Measurements from ENCODE around the gene ZNF106.

DNA sequence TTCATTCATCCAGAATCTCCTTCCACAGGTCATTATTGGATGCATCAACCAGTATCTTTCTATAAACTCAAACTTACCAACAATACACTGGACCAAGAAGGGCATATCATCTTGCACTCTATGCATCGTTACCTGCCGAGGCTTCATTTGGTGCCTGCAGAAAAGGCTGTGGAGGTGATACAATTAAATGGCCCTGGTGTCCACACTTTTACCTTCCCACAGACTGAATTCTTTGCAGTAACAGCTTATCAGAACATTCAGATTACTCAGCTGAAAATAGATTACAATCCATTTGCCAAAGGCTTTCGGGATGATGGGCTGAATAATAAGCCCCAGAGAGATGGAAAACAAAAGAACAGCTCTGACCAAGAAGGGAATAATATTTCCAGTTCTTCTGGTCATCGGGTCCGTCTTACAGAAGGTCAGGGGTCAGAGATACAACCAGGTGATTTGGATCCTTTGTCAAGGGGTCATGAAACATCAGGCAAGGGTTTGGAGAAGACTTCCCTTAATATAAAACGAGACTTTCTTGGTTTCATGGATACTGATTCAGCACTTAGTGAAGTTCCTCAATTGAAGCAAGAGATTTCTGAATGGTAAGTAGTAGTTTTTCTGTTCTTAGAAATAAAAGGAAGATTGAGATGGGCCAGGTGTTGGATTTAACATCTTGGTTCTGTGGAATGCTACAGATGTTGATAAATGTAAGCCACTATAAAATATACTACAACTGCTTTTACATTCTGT lies 104.7 kb upstream of the MAPKBP1 start:
- PRO-cap = no peak

DNA sequence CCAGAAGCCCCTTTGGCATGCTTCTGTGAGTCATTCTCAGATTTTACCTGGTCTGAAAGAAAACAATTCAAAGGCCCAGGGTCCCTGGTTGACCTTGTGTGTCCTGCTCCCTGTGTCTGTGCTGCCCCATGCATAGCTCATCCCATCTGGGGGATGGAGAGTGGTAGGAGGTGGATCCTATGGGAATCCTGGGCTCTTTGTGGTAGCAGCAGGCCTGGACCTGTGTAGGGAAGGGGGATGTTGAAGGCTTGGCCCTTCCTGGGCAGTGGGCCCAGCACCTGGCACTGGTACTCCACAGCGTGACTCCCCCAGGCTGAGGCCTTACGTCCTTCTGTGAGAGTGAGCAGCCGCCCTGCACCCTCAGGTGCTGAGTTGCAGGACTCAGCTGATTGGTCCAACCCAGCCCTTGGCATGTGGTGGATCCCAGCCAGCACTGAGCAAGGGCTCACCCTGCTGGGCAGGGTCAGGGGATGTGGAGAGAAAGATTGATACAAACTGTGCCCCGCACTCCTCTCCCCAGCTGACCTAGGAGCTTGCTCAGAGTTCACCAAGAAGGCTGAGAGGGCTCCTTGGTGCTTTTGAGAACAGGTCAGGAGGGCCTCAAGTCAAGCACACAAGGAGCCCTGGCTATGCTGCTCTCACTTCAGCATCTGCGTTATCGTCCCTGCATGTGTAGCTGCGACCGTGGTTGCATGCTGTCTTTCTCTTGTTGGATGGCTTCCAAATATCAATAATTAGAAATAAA lies 21.4 kb upstream of the JMJD7 start:
- PRO-cap = no peak

DNA sequence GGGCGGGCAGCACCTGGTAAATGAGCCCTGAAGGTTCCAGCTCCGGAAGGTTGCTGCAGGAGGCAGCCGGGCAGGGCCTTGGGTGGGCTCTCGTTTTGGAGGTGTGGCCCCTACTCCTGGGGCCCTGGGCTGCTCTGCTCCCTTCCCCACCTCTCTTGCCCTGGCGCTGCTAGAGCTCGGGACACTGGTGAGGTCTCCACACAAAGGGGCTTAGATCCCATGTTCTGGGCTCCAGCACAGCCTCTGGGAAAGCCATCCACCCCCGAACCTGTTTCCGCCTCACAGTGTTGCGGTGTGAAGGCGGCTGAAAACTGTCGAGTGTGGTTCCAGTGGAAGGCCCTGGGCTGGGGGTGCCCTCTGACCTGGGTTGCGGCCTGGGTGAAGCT lies 27.3 kb downstream of the SPTBN5 start:
- PRO-cap = no peak

DNA sequence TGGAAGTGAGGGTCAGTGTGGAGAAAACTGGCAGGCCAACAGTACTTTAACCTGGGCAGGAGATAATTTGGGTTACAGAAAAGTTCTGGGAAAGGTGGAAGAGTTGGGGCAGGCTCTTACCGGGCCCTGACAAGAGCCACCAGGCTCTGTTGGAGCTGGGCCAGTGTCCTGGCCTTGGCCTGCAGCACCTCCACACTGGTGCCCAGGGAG lies 11.1 kb downstream of the SPTBN5 start:
- PRO-cap = no peak

GRCh38 chr15:41914259-41914938 lies 20.5 kb upstream of the SPTBN5 start:
- PRO-cap = no peak

DNA sequence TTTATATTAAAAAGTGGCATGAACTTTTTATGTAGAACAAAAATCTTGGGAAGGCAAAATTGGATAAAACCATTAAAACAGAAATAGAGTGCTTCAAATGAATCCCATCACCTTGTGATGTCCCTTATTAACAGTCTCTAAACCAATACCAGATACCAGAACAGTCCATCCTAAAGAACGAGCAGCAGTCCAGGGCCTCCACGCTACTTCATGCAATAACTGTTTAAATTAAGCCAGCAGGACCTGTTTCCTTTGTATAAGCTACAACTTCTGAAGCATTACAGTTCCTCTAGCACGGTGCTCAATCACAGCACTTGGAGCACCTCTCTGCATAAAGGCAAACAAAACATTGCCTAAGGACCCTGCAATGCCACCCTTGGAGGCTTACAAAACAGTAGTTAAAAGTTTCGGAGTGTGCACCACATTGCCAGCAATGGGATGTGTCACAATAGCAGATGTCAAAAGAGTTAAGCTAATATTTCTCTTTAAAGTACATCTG lies 2.5 kb upstream of the VPS39 start:
- PRO-cap = no peak

DNA sequence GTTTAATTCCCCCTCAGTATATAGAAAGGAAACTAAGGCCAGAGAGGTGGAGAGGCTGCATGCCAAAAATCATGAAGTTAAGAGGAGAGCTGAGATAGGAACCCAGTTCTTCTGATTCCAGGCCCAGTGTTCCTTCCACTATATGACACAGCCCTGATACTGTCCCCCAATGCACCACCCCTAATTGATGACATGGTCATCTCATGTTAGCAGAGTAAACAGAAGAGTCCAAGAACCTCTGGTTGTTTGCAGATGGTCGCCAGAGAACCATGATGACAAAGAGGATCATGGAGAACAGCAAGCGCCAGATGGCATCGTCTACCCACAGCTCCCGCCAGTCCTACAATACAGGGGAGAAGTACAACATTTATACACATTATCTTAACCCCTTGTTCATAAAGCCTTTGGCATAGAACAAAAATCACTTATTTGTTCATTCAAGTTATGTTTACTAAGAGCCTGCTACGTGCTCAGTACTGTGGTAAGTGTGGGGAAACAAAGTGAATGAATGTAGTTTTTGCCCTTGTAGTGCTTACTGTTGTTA lies 18.5 kb upstream of the VPS39 start:
- PRO-cap = no peak

- PRO-cap = no peak
These were observed 20.3 kb upstream of the GANC start for GRCh38 chr15:42252500-42253244.

- PRO-cap = unidirectional peak, plus-strand start at chr15:42490557; bidirectional peak, plus-strand start at chr15:42490811, minus-strand start at chr15:42490827; bidirectional peak, plus-strand start at chr15:42491252, minus-strand start at chr15:42491123
These were observed at the start of gene ZNF106 for GRCh38 chr15:42490190-42491372. TSS of gene ZNF106 (minus strand) at chr15:42491141.

DNA sequence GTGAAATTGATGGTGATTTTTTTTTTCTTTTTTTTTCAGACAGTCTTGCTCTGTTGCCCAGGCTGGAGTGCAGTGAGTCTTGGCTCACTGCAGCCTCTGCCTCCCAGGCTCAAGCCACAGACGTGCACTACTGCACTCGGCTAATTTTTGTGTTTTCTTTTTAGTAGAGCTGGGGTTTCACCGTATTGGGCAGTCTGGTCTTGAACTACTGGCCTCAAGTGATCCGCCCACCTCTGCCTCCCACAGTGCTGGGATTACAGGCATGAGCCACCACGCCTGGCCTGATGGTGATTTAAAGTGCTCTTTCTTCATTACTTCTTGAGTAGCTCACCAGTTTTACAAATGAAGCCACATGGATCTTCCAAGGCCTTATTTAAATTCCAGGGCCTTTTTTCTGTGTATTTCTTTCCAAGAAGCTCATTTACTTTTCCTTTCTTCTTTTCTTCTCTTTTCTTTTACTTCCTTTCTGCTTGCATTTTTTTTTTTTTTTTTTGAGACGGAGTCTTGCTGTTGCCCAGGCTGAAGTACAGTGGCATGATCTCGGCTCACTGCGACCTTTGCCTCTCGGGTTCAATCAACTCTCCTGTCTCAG lies 9.7 kb downstream of the SNAP23 start:
- PRO-cap = no peak

DNA sequence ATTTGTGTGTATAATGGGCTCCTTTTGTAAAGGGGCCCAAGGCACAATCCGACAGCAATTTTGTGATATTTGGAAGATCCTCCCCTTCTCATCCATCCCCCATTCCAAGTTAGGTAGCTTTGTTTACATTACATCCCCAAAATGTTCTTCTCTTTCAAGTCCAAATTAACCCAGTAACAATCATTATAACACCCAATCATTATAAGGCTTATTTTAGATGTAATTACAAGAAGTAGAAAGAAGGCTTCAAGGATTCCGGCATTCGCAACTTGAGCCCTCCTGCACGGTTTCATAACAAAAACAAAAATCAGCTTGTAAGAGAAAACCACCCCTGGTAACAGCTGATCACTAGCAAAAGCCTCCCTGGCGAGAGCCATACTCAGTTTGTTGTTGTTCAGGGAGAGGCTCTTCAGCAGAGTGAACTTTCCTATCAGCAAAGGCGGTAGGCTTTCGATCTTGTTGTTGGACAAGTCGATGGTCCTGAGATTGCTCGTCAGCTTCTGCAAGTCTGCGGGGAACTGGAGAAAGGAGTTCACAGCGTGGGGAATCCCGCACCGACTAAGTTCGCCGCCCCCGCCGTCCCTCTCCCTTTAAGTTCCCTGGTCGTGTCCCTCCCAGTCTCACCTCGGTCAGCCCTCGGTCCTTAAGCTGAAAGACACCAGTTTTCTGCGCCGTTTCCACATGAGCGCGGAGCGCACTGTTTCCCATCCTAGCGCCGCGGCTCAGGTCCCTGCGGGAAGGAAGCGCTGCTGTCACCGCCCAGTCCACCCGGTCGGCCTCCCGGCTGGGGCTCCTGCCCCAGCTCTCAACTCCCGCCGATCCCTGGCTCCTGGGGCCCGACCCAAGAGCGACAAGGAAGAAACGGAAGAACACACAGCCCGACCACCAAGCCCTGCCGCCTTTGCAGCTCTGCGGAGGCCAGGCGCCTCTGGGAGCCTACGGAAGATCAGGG lies 590 bp downstream of the LRRC57 start:
- PRO-cap = bidirectional peak, plus-strand start at position 387 of the sequence, minus-strand start at position 414 of the sequence; bidirectional peak, plus-strand start at position 661 of the sequence, minus-strand start at position 724 of the sequence

- PRO-cap = bidirectional peak, plus-strand start at chr15:42581644, minus-strand start at chr15:42581608
These were observed 6.0 kb downstream of the STARD9 start for GRCh38 chr15:42581209-42581966.

GRCh38 chr15:42583967-42584567 lies 8.7 kb downstream of the STARD9 start:
- PRO-cap = no peak

DNA sequence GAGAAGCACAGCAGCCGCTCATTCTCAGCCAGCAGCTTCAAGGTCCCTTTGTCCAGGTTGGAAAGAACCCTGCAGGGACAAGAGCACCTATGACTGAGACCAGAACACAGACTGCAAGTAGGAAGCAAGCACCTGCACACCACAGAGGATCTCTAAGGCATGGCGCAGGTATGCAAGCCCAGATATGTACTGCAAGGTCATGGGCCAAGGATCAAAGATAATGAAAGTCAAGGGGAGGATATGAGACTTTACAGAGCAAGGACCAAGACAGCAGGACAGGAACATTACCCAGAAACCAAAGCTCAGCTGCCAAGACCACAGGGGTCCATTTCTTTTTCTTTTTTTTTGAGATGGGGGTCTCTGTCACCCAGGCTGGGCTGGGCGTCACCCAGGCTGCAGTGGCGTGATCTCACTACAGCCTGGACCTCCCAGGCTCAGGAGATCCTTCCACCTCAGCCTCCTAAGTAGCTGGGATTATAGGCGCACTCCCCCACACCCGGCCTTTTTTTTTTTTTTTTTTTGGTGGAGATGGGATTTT lies 2.6 kb downstream of the CDAN1 start:
- PRO-cap = no peak

DNA sequence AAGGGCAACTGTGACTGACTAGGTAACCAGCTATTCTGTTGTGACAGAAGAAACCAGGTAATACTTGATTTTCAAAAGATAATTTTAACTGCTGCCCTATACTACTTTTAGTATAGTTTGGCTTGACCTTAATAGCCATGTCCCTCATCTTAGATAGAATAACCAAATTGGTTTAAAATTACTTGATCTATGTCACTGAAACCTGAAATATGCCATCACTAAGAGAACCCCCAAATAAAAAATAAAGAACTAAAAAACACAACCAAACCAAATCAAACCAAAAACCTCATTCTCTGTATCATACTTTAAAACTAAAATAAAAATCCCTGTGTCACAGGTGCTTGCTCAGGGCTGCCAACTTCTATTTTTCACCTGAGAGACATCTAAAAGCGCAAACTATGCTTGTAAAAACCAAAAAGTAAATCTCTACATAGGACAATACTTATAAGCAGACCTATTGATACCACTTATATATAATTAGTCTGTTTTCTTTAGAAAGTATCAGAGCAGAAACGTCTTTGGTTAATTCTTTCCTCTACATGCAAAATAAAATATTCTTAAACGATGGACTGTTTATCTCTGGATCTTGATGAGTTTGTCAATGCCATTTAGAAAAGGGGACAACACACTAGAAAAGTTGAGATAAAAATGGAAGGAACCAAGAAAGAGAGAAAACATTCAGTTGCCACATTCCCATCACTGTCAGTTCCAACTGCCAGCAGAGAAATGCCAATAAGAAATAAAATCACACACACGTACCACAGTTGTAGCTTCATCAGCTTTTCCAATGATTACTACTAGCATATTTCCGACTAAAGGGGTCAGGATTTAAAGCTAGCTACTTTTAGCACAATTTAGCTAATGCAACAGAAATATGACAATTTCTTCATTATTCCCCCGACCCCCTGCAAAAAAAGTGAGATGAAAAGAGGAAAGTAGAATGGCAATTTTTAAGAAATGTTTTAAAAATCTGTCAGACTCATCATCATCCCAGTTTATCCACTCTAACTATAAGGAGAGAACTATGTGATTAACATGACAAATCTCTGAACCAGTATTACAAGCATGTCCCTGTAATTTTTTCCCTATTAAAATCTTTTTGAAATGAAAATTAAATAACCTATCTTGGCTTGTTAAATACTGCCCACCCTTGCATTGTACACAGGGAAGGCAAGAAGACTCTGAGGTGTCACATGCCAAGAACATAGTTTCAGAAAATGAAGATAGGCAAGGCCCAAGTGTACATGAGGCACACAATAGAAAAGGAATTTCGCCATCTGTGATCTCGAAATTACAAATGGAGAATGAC lies 6.2 kb upstream of the CDAN1 start:
- PRO-cap = no peak

GRCh38 chr15:43238163-43238530 lies 17.3 kb upstream of the EPB42 start:
- PRO-cap = no peak

- PRO-cap = no peak
These were observed 14.0 kb upstream of the TGM7 start for GRCh38 chr15:43315859-43316556.

DNA sequence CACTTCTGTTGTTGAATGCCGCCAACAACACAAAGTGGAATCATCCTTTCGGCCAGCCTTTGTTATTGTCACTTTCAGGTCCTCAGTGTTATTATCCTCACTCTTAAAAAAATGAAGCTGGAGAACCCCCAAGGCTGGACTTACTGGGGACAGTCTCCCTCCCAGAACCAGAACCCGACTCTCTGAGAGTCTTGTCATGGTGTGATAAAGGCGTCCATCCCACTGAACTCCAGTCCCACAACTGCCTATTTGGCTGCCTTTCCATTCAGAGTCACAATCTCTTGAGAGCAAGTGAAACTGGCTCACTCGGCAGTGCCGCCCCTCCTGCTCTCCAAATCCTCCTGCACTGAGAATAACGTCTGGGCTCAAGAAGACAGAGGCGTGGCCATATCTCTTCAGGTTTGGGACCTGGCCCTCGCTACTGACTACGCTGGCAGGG lies 1.3 kb downstream of the LCMT2 start:
- PRO-cap = no peak

- PRO-cap = no peak
These were observed 12.1 kb downstream of the ZSCAN29 start for GRCh38 chr15:43358387-43359413.

GRCh38 chr15:43366145-43366934 lies 4.5 kb downstream of the ZSCAN29 start:
- PRO-cap = no peak